Measurements from ENCODE around the genes ALDH1L2 and WASHC4.

DNA sequence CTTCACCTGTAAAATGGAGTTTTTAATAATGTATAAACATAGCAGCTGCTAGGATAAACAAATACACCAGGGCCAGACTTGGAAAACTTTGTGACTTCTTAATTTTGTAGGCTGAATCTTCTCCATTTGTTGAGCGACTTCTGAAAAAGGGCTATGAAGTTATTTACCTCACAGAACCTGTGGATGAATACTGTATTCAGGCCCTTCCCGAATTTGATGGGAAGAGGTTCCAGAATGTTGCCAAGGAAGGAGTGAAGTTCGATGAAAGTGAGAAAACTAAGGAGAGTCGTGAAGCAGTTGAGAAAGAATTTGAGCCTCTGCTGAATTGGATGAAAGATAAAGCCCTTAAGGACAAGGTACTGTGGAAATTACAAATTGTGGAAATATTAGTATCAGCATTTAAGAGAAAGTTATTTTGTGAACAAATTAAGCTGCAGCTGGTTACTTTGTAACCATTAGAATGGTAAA, 12.8 kb downstream of the HSP90B1 start:
- PRO-cap = no peak

- PRO-cap = no peak
Observed at GRCh38 chr12:104055914-104056536, 6.0 kb upstream of the GLT8D2 start.

- PRO-cap = no peak
Observed at GRCh38 chr12:104178059-104178348, 37.6 kb upstream of the TXNRD1 start.

DNA sequence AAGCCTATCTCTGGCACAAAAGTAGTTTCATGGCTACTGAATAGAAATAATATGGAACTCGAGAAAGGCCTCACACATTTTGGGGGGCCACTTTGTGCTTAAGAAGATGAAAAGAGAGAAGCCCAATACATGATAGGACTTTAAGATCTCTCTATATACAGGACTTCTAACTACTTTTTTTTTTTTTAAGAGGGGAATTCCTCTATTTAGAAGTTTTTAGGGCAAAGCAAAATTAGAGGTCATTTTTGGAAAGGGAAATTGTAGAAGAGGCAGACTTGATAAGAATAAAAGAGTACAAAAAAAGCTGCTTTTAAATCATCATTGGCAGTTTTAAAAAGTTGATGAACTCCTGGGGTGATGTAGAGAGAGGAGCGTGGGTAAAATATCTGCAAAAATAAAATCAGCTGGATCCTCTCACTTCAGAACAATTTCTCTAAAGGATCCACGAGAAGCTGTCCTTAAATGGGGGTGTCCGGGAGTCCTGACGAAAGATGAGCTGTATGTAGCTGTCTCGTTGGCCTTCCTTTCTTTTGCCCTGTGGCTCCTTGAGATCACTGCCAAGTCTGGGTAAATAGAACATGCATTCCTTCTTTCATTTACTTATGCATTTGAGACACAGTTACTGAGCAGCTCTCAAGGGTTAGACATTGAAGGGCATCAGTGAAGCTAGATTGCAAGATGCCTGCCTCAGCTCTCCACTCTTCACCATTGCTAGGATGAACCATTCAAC, 35.4 kb upstream of the TXNRD1 start:
- PRO-cap = no peak

DNA sequence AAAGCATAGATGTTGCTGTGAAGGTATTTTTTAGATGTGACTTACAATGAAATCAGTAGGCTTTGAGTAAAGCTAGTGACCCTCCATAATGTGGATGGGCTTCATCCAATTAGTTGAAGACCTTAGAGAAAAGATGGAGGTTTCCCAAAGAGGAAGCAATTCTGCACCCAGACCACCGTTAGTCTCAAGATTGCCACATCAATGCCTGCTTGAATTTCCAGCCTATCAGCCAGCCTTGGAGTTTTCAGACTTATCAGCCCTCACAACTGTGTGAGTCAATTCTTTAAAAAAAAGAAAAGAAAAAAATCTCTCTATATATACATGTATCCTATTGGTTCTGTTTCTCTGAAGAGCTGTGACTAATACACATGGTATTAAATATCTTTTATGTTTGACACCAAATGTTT, 22.9 kb upstream of the EID3 start:
- PRO-cap = no peak

DNA sequence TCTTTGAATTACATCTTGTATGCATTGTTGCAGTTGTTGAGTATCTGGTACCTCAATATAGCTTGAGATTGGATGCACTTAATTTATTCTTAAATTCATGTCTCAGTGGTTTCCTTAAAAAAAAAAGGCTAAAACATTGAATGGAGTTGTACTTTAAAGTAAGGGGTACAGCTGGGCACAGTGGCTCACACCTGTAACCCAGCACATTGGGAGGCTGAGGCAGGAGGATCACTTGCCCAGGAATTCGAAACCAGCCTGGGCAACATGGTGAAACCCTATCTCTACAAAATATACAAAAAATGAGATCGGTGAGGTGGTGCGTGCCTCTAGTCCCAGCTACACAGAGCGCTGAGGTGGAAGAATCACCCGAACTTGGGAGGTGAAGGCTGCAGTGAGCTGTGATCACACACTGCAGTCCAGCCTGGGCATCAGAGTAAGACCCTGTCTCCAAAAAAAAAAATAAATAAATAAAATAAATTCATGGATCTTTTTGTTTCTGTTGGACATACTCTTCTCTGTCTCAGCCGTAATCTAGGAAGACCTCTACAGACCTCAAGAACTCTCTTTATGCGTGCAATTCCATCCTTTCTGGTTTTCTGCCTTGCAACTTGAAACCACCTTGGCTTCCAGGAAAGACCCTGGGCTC, 25.8 kb downstream of the EID3 start:
- PRO-cap = no peak

- PRO-cap = bidirectional peak, plus-strand start at chr12:104458568, minus-strand start at chr12:104458586
Observed at GRCh38 chr12:104458212-104458773, 1.5 kb downstream of the CHST11 start.

- PRO-cap = no peak
Observed at GRCh38 chr12:104477524-104478094, 20.9 kb downstream of the CHST11 start.

DNA sequence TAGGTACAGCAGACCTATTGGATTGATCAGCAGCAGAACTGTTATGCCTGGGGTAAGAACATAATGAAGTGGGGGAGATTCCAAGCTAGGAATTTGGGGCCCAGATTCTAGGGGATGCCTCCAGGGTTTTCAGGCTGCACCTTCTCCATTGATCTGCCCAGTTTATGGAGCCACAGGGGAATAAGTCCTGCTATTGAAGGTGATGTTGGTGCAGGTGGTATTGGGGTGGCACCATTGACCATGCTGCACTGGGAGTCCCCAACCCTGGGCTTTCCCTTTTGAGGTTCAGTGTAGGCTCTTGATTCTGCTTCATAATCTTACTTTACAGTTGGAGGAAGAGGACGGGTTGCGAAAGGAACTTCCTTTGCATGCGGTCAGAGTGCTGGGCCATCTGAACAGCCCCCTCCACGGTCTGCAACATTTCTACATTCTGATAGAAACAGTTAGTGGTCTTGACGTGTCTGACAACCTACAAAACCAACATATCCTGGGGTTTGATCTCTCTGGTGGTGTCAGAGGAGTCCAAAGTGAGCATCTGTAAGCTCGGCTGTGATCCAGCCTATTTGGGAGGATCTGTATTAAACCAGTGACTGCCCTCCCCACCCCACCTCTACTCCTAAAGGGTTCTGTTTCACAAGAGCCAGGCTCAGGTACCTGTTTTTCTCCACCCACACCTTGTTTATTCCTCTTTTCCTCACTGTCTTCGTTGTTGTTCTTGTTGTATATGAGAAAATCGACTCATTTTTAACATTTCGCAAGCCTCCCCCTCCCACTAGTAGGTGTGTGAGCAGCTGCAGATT, 113.0 kb downstream of the CHST11 start:
- PRO-cap = unidirectional peak, plus-strand start at position 327 of the sequence

- PRO-cap = no peak
Observed at GRCh38 chr12:104637399-104638457, 181.0 kb downstream of the CHST11 start.

DNA sequence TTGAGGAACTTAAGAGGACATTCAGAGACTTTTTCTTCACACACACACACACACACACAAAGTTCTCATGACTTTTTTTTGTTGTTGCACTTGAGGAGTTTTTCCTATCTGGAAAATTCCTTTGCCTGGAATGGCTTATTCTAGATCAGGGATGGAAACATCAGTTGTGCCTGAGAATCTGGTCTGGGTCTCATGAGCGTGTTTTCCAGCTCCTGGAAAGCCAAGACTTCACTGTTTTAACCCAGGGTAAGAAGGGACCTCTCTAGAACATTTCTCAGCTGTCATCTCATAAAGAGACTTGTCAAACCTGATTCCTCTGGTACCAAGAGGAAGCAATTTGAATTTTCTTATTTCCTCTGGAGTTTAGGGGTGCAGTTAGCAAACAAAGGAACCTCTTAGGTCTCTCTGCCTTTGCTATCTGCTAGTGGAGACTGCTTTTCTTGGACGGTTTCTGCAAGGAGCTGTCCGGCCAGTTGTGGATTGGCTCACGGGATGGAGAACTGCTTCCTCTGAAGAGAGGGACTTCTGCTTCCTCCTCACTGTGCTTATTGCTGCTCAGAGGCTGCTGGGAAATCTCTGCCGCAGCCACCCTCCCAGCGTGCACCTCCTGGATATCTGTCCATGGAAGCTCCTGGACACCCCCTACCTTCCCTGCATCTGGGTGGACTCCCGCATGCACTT, 187.0 kb downstream of the CHST11 start:
- PRO-cap = no peak

DNA sequence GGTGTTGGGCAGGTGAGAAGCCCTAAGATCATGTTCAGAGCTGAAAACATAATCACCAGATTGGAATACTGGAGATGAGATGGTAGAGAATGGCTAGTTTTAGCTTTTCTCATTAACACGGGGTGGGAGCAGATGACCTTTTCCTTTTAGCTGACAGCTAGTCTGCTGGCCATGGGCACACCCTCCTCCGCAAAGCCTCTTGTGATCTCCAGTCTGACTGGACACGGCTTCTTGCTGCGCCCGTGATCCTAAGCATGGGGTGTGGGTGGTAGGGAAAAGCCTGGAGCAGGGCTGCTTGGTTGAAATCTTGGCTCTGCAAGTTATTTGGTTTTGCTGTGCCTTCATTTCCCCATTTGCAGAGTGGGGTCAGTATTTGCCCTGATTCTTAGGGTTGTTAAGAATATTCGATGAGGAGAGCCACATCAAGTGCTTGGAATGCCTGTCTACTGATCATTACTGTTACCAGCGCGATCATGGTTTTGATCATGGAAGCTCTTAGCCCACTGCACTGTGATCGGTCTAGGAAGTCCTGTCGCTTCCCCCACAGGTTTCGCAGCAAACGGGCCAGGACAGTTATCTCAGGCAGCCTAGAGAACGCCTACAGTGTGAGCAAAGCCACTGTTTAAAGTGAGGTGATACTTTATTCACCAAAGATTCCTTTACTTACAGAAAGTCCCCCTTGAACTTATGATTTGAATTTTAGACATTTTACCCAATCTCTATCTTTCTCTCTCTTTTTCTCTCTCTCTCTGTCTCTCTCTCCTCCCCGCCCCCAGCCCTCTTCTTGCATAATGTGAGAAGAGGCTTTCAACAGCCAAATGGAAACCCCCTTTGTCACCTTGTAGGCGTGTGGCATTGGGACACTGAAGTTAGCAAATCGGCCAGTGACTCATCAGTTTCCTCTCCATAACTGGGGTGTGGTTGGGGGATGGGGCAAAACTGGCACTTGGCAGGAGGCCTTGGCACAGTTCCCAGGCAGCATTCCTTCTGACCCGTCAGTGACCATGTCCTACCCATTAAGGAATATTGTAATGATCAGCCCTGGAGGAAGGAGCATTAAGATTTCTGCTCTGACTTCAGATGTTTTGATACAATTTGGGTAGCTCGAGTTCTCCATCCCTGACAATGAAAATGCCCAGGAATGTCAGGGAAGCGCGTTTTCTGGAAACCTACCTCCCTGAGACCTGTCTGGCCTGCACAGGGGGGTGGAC, 214.7 kb downstream of the CHST11 start:
- PRO-cap = no peak

GRCh38 chr12:104756694-104757486, 201.2 kb downstream of the SLC41A2 start:
- PRO-cap = no peak

GRCh38 chr12:104823925-104824545, 134.1 kb downstream of the SLC41A2 start:
- PRO-cap = no peak

- PRO-cap = unidirectional peak, minus-strand start at chr12:105084417; unidirectional peak, minus-strand start at chr12:105084546
Observed at GRCh38 chr12:105084238-105085020, at the start of gene ALDH1L2. Gene ALDH1L2 (minus strand): TSS chr12:105084458.

DNA sequence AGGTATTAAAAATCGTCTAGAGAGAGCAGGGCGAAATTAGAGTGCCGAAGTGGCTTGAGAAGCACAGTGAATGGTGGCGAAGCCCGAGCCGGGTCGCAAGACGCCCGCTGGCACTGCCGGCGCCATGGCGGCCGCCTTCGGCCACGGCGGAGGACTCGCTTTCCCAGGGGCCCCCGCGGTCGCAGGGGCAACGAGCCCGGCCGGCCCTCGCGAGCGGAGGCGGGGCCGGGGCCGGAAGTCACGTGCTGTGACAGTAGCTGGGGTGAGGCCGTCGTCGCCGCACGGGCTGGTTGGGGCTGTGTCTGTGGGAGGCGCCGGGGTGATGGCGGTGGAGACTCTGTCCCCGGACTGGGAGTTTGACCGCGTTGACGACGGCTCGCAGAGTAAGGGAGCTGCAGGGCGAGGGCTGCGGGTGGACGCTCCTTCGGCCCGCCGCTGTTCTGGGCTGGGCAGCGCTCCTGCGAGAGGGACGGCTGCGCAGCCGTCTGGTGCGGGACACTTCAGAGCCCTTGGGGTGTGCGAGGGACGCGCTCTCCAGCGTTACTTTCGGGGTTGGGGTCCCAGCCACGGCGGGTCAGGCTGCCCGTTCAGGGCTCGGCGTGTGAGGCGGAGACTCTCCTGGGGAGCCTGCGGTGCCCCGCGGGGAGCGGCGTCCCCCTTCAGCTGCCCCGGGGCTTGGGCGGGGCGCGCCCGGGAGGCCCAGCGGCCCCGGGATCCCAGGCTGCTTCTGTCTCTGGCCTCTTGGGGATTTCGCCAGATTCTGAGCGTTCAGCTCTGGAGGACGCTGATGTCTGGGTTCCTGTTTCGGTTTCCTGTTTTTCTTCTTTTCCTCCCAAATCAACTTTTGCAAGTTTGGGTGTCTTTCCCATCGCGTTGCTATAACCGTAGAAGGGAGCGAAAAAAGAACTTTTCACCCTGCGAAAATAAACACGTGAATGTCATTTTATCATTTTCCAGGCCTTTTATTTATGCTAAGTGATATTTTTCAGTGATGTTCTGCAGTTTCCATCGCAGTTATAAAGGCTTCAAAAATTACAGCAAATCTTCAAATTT, at the start of gene WASHC4:
Gene WASHC4, plus strand, starts transcription at position 253 of the 1,053 bp plus-strand sequence.
- PRO-cap = bidirectional peak, plus-strand start at position 299 of the sequence, minus-strand start at position 145 of the sequence; bidirectional peak, plus-strand start at position 756 of the sequence, minus-strand start at position 729 of the sequence

GRCh38 chr12:105176771-105177300, 59.1 kb downstream of the APPL2 start:
- PRO-cap = no peak

DNA sequence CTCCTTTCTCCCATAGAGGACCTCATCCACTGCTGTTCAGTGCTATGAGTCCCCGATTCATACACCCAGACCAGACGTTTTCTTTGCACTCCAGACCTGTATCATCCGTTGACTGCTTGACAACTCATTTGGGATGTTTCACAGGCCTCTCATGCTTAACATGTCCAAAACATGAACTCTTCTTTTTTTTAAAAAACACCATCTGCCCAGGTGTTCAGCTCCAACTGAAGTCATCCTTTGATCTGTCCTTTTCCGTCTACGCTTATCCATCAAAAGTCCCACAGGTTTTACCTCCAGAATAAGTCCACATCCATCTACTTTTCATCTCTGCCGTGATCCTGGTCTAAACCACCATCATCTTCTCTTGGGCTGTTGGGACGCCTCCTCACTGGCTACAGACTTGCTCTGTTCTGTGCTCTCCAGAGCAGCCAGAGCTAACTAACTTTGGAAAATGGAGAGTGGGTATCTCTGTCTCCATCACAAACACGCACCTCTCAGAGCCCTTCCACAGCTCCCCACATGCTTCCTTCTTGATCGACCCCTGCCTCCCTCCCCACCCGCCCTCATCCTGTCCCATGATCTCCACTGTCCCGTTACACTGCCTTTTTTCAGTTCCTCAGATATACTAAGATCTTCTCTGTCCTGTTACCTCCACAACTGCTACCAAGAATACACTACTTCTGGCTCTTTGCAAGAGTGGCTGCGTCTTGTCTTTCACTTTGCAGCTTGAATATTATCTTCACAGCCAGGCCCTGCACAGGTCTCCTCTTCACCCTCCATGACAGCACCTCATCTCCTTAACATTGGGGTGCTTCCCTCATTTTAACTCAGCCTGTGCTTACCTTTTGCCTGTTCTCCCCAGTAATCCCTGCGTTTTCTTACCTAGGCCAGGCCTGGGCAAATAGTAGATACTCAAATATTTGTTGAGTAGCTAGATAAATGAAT, 43.8 kb downstream of the APPL2 start:
- PRO-cap = no peak

DNA sequence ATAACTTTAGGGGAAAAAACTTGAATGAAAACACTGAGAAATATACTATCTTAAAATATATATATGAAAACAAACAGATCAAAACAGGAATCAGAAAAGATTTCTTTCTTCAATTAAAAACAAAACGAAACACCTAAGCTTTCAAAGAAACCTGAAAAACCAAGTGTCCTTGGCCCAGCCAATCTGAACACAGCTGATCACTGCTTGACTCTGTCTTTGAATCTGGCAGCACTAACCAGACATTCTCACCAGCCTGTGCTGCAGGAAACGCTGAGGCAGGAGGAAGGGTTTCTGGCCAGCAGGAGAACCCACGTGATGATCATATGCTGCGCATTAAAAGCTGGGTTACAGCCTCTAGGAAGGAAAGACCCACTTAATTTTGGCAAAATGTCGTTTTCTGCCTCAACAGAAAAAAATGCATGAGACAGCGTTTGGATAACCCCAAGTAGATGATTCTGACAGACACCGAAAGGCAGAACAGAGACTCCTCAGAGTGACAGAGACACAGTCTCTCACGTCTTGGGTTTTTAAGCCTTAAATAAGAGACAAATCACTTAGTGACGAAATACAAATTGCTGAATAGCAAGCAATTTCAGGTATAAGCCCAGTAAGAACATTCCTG, 9.8 kb downstream of the APPL2 start:
- PRO-cap = bidirectional peak, plus-strand start at position 480 of the sequence, minus-strand start at position 218 of the sequence

- PRO-cap = bidirectional peak, plus-strand start at chr12:105229656, minus-strand start at chr12:105229539
Observed at GRCh38 chr12:105229256-105230286, 6.4 kb downstream of the APPL2 start.